ENCODE data around the gene CHAF1B.

GRCh38 chr21:35529181-35529632, 480.1 kb upstream of the RUNX1 start:
- PRO-cap, result no peak
- RAMPAGE, long total RNA, result no peak

GRCh38 chr21:35682863-35683247, 377.5 kb downstream of the SETD4 start:
- PRO-cap, result no peak
- RAMPAGE, long total RNA, result no peak

DNA sequence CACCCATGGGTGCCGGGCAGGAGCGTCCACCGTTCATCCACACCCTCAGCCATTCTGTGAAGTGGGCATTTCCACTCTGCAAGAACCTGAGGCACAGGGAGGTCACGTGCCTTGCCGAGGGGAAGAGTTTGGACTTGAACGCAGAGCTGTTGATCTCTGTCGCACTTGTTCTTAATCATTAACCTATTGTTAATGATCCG, 75.8 kb downstream of the SETD4 start:
- PRO-cap, result no peak
- RAMPAGE, long total RNA, result no peak

- PRO-cap, result no peak
- RAMPAGE, long total RNA, result no peak
These were observed 10.2 kb downstream of the CBR1 start for GRCh38 chr21:36079964-36080425.

DNA sequence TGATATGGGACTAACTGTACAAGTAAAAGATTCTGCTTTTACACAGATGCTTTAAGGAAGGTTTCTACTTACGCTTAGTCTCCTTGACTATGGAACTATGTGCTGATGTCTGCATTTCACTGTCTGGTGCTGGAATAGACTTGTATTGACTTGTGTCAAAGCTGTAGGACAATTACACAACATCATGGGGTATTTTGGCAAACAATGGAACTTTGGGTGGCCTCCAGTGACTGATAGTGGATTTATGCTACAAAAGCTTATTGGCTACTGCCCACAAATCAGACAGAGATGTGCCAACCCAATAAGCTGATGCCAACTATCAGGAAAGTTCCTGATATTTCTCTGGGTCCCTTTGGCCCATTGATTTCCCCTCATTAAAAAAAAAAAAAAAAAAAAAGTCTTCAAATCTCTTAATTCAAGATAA, 10.6 kb downstream of the CBR1 start:
- PRO-cap, result no peak
- RAMPAGE, long total RNA, result no peak

- PRO-cap, result no peak
- RAMPAGE, long total RNA, result no peak
These were observed 14.2 kb upstream of the CHAF1B start for GRCh38 chr21:36370918-36371378.

- PRO-cap, result no peak
- RAMPAGE, long total RNA, result no peak
These were observed 2.9 kb upstream of the CHAF1B start for GRCh38 chr21:36382407-36382606.

- PRO-cap, result unidirectional peak, plus-strand start at chr21:36385381
- RAMPAGE, long total RNA, result start-site peak on the plus strand at chr21:36385366-36385432, 116 and 79 reads in 2 replicates
These were observed at the start of gene CHAF1B for GRCh38 chr21:36384976-36385910. Gene CHAF1B (plus strand): TSS chr21:36385392.

- PRO-cap, result no peak
- RAMPAGE, long total RNA, result no peak
These were observed 18.3 kb downstream of the CLDN14 start for GRCh38 chr21:36461567-36462105.

- PRO-cap, result no peak
- RAMPAGE, long total RNA, result no peak
These were observed 29.0 kb upstream of the CLDN14 start for GRCh38 chr21:36508771-36509436.

DNA sequence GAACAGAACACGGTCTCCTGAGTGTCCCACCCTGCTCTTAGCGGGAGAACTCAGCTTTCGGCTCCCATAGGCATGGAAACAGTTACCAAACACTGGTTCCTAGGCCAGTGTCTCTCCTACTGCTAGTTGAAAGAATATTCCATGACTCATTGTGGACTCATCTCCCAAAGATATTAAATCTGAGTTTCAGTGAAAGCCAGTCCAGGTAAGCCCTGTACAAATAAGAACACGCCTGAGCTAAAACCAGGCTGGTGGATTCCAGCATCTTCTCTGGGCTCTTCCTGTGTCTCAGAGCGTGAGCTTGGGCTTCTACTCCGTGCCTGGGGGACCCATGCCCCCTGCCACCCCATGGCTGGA, 107.5 kb upstream of the CLDN14 start:
- PRO-cap, result no peak
- RAMPAGE, long total RNA, result no peak

DNA sequence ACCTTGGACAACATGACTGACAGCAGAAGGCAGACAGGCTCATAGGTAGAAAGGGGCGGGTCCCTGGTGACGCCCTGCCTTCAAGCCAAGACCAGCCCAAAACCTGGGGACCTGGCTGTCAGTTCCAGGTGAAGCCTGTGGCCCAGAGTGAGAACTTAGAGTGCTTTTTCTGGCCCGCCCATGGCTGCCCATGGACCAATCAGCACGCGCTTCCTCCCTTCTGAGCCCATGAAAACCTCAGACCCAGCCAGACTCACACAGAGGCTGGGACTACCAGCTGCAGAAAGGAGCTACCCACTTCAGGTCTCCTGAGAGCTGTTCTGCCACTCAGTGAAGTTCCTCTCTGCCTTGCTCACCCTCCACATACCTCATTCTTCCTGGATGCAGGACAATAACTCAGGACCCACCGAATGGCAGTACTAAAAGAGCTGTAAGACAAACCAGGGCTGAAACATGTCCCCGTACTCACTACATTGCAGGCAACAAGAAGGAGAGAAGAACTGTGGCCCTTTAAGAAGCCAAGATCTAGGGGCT, 7.0 kb downstream of the HLCS start:
- PRO-cap, result no peak
- RAMPAGE, long total RNA, result no peak

- PRO-cap, result no peak
- RAMPAGE, long total RNA, result no peak
These were observed 92.5 kb downstream of the TTC3 start for GRCh38 chr21:37165318-37166142.

GRCh38 chr21:37166143-37166749, 93.2 kb downstream of the TTC3 start:
- PRO-cap, result no peak
- RAMPAGE, long total RNA, result no peak

DNA sequence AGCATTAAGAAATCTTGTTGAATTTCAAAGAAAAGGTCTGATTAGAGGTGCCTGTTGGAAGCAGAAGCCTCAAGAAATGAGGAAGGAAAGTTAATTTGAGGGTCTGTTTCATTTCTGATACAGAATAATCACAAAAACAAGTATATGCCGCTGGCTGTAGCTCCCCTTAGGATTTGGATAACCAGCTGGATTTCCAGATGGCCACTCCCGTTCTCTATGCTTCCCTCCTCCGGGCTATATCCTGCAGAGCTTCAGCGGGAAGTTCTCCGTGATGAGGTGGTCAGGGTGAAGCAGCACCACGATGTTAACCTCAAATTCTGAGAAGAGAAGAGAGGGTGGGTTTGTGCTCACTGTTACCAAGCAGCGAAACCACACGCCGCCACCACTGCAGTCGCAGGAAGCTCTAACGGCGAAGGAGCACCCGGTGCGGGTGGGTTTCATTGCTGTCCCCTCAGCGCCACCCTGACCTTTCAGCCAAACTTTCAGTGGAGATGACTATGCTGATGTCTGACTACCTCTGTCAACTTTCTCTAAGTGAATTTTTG, 41.8 kb downstream of the VPS26C start:
- PRO-cap, result no peak
- RAMPAGE, long total RNA, result no peak

DNA sequence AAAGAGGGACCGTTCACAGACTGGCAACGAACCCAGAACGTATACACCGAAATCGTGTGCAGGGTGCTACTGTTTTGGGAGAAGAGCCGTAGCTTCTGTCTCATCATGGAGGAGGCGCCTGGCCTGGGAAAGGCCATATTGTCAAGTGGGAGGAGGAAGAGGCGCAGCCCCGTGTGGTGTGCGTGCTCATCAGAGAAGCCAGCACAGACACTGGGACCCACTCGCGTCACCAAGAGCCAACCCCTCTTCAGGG, 23.9 kb downstream of the VPS26C start:
- PRO-cap, result no peak
- RAMPAGE, long total RNA, result no peak

DNA sequence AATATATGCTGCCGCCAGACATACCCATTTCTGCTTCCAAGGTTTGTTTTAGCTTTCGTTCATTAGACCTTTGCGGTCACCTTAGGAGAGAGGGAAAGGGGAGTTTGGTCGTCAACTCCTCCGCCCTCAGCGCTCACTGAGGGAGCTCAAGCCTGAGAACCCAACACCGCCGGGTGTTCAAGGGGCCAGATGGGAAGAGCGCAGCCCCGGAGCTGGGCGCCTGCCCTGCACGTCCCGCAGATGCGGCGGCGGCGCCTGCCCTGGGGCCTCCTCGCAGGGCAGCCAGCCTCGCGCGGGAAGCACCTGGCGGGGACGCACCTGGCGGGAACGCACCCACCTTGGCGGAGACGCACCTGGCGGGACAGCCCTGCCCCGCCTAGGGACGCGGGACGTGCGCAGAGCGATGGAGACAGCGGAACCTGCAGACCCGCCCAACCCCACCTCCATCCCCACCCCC, 338 bp downstream of the VPS26C start:
- PRO-cap, result no peak
- RAMPAGE, long total RNA, result no peak

GRCh38 chr21:37358336-37358847, 8.2 kb upstream of the DYRK1A start:
- PRO-cap, result no peak
- RAMPAGE, long total RNA, result no peak

- PRO-cap, result no peak
- RAMPAGE, long total RNA, result no peak
These were observed 4.1 kb downstream of the DYRK1A start for GRCh38 chr21:37370491-37371166.

DNA sequence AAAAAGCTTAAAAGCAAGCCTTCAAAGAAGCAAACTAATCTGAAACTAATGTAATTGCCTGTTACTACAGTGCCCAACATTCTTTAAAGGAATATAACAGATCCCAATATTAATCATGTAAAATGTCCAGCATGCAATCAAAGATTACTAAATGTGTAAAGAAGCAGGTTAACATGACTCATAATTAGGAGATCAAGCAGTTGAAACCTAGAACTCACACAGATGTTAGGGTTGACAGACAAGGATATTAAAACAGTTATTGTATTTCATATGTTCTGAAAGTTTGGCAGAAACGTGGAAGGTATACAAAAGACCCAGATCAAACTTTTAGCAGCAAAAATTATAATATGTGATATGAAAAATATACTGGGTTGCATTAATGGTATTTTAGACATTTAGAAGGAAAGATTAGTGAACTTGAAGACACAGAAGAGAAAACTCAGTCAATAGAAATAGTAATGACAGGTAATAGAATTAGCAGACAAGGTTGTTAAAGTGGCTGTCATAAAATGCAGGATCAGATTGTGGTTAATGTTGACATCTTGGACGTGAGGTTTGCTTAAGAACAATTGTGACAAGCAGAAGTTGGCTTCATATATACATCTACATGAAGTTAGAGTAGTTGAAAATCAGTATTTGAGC, 18.0 kb downstream of the DYRK1A start:
- PRO-cap, result no peak
- RAMPAGE, long total RNA, result no peak